ENCODE measurements around a stretch of chr4.

- RRBS, result no CpG with 5 or more reads among the region's 25 CpGs
These were observed 7.7 kb upstream of the GSX2 start for GRCh38 chr4:54092177-54092717.

DNA sequence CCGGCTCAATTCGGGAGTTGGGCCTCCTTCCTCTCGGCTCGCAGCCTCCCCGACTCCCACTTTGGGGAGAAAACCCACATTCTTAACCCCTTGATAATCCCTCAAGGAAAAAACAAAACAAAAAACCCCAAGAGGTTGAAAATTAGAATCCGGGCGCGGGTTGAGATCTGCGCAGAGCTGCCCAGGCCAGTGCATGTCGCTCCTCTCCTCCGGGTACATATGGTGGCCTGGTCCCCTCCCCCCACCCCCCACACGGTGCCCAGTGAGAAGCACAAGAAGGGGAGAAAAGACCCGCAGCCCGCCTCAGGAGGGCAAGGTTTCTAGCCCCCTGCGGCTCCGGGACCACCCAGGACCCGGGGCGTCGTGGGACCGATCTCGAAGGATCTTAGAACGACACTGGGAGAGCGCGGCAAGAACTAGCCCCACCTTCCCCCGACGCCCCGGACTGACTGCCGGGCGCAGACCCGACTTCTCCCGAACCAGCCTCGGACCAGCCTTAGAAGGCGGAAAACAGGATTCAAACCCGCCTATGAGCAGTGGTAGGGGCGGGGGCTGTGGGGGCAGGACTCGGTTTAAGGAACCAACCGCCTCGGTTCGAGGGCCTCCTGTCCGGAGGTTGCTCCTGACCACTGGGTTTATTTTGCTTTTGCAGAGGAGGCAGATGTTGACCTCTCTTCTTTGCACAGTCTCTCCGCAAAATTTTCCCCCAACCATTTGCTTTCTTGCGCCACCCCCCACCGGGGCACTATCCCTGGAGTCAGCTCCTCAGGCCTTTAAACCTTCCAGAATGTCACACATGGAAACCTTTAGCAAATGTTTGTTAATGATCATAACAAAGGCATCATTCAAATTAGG is 2.4 kb upstream of the PDGFRA start:
- RRBS, result 3% methylated on average over 15 of the region's 43 CpGs

- RRBS, result no CpG with 5 or more reads among the region's 3 CpGs
These were observed 45.7 kb downstream of the PDGFRA start for GRCh38 chr4:54274760-54275196.

DNA sequence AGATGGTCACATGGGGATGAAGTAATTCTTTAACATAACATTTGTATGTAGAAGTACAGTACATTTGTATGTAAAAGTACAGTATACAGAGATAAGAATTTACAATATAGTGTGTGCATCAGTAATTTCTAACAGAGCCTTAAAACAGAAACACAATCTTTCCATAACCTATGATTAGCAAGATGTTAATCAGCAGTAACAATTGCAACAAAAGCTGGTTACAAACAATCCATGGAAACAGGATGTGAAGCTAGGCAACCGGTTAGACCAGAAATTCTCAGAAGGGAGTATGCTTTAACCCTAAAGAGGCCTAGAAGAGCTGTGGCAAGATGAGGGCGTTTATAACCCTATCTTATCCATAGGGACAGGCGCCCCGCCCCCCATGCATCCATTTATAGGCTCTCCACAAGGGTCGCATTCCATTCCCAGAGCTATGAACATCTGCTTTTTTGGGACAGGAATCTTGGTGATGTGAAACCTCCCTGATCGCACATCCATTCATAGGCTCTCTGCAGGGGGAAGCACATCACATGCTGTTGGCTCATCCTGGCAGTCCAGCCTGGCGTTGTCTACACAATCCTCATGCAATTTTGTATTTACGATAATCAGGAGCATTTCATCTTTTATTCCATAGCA is 180.3 kb downstream of the PDGFRA start:
- RRBS, result no CpG with 5 or more reads among the region's 8 CpGs

- RRBS, result no CpG with 5 or more reads among the region's 5 CpGs
These were observed 125.6 kb downstream of the KIT start for GRCh38 chr4:54783380-54783637.

DNA sequence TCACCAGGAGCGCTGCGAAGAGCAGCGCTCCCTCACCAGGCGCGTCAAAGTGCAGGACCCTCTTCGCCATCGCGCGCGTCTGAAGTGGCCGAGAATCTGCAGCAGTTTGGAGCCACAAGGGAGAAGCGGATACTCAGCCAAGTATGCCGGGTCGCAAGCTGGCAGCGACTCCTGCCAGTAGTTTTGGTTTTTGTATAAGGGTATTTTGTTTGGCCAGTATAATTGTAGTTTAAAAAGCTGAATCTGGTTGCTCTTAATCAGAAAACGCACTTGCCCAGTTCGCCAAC is 462 bp upstream of the KDR start:
- RRBS, result no CpG with 5 or more reads among the region's 17 CpGs

DNA sequence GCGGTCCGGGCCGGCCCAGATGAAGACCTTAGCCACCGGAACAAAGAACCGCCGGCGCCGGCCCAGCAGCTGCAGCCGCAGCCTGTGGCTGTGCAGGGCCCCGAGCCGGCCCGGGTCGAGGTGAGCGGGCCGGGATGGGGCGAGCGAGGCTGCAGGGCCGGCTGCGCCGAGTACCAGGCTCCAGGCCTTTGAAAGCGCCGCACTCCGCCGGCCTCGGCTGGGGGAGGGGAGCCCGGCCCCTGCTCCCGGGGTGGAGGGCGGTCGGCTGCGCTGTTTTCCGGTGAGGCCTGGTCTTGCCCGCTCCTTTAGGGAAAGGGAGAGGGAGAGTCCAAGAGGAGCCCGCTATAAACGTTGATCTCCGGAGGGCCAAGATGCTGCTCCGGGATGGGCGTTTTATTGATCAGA is 522 bp downstream of the TMEM165 start:
- RRBS, result 3% methylated on average over 16 of the region's 37 CpGs

DNA sequence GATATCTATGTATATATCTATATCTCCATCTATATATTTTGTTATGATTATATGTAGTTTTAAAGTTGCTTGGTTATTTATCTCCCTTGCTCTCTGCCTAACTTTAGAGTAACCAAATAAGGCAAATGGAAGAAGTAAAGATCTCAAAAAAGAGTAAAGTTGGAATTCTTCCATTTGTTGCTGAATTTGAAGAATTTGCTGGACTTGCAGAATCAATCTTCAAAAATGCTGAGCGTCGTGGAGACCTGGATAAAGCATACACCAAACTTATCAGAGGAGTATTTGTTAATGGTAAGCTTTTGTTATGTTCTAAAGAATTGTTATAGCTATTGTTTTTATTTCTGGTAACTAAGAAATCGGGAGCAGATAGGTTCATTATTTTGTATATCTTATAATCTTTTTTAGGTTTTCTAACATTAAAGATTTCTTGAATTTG is 43.2 kb downstream of the EXOC1 start:
- RRBS, result no CpG with 5 or more reads among the region's 3 CpGs

- RRBS, result no CpG with 5 or more reads among the region's 3 CpGs
These were observed 22.9 kb upstream of the AASDH start for GRCh38 chr4:56410053-56410754.

- RRBS, result no CpG with 5 or more reads among the region's 7 CpGs
These were observed 1.3 kb downstream of the HOPX start for GRCh38 chr4:56679730-56680315.

DNA sequence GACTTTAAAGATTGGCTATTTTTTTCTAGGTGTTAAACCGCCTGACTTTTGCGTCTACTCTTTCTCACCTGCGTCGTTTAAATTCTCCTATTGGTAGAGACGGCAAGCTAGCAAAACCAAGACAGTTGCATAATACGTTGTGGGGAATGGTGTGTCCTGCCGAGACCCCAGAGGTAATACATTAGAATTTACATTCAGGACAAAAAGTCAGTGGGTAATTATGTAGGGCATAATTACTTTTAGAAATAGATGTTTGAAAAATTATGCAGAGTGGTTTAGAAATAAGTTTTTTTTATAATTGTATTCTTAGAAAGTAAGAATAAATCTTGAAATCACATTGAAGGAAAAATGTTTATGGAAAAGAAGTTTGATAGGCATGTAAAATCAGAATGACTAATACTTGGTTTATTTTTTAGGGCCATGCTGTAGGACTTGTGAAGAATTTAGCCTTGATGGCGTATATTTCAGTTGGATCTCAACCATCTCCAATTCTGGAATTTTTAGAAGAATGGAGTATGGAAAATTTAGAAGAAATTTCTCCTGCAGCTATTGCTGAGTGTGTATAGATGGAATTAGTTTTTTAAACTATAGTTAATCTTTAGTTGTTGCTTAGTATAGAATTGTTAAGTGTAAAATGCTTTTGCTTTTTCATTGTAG is 31.8 kb downstream of the POLR2B start:
- RRBS, result no CpG with 5 or more reads among the region's 8 CpGs

- RRBS, result no CpG with 5 or more reads among the region's 7 CpGs
These were observed 51.4 kb downstream of the POLR2B start for GRCh38 chr4:57030001-57030514.

- RRBS, result no CpG with 5 or more reads among the region's 8 CpGs
These were observed 45.5 kb downstream of the IGFBP7 start for GRCh38 chr4:57064613-57065238.

- RRBS, result no CpG with 5 or more reads among the region's 14 CpGs
These were observed 9.1 kb upstream of the IGFBP7 start for GRCh38 chr4:57119001-57120054.

DNA sequence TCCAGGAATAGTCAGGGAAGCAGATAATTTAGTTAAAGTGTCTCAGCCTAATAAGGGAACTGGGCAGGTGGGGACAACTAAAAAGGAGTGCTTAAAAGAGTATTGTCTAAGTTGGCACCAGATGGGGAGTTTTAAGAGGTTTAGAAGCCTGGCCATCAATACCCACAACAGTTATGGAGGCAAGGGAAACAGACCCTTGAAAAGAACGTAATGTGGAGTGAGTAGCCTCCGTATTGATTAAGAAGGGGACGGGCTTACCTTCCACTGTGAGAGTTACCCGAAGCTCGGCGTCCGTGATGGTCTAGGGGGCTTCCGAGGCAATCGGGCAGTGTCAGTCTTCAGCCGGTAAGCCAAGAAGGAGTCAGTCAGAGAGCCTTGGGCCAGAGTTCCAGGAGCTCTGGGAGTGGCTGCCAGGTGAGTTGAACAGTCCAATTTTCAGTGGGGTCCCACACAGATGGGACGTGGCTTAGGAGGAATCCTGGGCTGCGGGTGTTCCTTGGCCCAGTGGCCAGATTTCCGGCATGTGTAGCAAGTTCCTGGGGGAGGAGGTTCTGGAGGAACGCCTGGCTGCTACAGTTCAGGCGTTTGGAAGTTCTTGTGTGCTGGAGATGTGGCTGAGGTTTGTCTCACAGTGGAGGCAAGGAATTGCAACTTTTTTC is 567.2 kb downstream of the ADGRL3 start:
- RRBS, result no CpG with 5 or more reads among the region's 15 CpGs

GRCh38 chr4:61769487-61770106 is 569.5 kb downstream of the ADGRL3 start:
- RRBS, result no CpG with 5 or more reads among the region's 11 CpGs

DNA sequence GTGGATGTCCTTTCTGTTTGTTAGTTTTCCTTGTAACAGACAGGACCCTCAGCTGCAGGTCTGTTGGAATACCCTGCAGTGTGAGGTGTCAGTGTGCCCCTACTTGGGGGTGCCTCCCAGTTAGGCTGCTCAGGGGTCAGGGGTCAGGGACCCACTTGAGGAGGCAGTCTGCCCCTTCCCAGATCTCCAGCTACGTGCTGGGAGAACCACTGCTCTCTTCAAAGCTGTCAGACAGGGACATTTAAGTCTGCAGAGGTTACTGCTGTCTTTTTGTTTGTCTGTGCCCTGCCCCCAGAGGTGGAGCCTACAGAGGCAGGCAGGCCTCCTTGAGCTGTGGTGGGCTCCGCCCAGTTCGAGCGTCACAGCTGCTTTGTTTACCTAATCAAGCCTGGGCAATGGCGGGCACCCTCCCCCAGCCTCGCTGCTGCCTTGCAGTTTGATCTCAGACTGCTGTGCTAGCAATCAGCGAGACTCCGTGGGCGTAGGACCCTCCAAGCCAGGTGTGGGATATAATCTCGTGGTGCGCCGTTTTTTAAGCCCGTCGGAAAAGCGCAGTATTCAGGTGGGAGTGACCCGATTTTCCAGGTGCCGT is 1159.0 kb downstream of the TECRL start:
- RRBS, result no CpG with 5 or more reads among the region's 17 CpGs

- RRBS, result no CpG with 5 or more reads among the region's 1 CpG
These were observed 75.3 kb upstream of the TECRL start for GRCh38 chr4:64484575-64484901.

GRCh38 chr4:65998396-65999467 is 328.4 kb upstream of the EPHA5 start:
- RRBS, result no CpG with 5 or more reads among the region's 31 CpGs

GRCh38 chr4:67581518-67581854 is 23.0 kb downstream of the STAP1 start:
- RRBS, result no CpG with 5 or more reads among the region's 2 CpGs

Data from non-pigmented ciliary epithelial cell (primary cell).